Lung (tissue), 4 donors: ENCODE measurements around a stretch of chr20.

DNA sequence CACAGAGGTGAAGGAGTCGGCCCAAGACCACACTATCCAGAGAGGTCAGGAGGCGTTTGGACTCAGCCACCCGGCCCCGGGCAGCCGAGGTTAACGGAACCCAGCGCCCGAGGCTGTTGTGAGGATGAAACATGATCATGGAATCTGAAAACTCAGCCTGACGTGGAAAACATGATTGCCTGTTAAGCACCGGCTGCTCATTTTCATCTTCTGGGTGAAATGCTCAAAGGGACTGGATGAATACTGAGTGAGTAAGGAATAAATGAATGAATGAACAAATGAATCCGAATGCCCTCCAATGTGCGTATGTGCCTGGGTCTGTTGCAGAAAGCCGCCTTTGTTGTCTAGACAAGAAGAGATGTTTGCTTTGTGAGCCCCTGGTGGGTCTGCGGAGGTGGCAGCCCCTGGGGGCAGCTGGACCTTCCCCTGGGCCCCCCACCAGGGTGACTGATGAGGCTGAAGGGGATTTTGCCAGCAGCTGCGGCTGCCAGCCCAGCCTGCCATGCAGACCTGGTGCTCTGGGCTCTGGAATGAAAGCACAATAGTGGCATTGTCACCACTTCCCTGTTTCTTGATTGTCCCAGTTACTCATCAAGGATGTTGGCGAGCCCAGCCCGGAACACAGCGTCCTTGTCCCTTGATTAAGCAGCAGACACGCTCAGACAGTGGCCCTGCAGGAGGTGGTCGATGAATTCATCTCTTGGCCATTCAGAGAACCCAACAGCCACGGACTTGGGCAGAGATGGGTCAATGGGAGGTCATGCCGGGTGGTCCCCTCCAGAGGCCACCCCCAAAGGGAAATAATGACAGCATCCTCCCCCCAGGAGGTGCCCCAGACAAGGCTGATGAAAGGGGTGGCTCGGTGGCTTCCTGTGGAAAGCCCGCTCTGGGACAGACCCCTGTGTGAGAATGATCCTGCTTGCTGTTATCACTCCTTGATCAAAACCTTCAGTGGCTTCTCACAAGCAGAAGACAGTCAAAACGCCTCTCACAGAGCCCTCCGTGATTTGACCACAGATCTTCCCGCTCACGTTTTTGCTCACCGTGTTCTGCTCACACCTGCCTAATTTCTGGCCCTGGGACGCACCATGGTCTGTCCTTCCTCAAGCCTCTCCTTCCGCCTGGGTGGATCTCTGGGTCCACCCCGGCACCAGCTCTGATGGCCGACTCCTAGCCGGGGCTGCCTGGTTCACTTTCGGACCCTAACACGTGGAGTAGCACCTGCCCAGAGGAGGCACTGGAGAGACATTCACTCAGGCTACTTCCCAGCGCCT lies 133.1 kb upstream of the C20orf85 start:
- PRO-cap: no peak
- RAMPAGE, long total RNA: no peak
- RRBS: 86% methylated on average over 7 of the region's 37 CpGs

DNA sequence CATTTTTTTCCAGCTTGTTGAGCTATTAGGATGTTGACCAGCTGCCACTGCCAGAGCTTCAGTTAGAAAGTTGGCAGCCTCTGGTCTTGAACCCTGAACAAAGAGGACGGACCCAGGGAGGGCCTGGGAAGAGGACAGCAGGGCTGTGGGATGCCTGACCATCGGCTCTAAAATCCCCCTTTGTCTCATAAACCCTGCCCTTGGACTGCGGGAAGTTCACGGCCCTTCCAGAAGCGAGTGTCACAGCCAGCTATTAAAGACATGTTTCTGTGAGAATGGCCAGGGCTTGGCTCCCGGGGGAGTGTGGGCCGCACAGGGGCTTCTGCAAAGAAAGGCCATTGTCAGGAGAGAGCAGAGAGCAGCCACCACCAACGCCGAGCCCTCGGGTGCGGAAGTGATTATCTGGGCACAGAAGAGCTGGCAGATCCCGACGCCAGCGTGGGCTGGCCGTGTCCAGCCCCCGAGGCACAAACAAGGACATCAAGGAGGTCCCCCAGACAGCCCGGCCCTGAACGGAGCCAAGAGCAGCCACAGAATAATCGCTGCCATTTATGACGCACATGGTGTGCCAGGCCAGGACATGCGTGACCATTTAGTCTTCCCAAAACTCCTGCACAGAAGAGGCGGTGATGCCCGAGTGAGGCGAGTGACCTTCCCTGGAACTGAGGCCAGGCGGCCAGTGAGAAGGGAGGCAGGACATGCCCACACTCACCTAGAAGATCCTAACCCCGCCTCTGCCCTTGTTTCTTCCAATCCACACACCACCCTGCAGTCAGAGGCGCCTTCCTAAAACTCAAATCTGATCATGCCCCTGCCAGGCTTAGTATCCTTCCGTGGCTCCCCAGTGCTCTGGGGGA lies 111.0 kb upstream of the C20orf85 start:
- PRO-cap: no peak
- RAMPAGE, long total RNA: no peak
- RRBS: no CpG with 5 or more reads among the region's 28 CpGs

GRCh38 chr20:58132925-58133512 lies 17.7 kb upstream of the C20orf85 start:
- PRO-cap: no peak
- RAMPAGE, long total RNA: no peak
- RRBS: no CpG with 5 or more reads among the region's 8 CpGs

- PRO-cap: no peak
- RAMPAGE, long total RNA: no peak
- RRBS: no CpG with 5 or more reads among the region's 1 CpG
Measured at GRCh38 chr20:58135209-58135527, 15.5 kb upstream of the C20orf85 start.

DNA sequence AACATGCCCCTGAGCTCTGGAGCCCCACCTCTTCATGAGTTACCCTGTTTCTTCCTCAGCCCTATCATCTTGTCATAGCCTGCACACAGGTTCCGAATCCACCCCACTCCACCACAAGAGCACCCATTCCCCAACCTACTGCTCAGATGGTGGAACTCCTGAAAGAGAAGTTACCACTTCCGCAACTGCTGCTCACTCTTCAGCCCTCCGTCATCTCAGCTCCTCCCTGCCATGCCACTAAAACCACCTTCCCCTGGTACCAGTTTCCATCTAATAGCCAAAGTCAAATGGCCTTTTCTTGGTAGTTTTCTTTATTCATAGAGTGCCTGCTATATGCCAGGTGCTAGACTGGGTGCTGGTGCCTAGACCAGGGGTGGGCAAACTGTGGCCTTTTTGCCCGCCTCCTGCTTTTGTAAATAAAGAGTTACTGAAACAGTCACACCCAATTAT lies 3.9 kb downstream of the RAB22A start:
- PRO-cap: no peak
- RAMPAGE, long total RNA: no peak
- RRBS: no CpG with 5 or more reads among the region's 4 CpGs

DNA sequence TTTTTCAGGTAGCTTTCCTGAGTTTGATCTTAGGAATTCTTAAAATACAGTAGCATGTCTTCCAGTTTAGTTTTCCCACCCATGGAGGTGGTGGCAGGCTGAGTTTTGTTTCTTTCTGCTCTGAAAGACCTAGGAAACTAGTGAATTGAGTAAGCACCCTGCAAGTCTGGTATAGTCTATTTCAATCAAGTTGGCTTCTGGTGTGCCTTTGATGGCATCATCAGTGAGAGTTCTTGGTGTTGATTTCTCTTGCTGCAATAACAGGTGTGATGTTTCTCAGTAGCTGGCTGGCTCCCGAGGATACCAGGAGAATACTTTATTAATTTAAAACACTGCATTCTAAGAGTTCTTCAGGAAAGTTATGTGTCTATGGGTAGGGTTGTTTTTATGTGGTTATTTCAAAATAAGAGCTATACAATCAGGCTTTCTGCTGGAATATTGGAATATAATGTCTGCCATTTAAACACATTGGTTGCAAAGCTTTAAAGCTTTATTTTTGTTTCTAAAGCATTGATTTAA lies 19.0 kb downstream of the VAPB start:
- PRO-cap: no peak
- RAMPAGE, long total RNA: no peak
- RRBS: no CpG with 5 or more reads among the region's 1 CpG

DNA sequence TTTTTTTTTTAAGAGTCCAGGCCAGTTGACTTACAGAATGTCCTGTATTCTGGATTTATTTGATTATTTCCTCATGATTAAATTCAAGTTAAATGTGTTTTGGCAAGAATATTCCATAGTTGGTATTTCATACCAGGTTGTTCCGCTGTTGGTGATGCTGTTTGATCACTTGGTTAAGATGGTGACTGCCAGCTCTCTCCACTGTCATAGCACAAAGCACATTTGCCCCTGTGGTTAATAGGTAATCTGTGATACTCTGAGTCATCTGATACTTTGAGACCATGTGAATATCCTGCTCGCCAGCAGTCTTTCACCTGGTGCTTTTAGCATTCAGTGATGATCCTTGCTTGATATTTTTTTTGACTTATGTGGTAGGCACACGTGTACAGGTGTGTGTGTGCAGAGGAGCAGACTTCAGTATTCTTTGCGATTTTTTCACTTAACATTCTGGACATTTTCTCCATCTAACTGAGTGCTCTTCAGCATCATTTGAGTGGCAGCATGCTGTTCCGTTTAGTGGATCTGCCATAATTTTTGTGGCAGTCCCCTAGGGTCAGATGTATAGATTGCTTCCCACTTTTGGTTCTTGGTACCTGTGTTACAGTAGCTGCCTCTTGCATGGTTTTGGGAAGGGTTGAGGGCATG lies 48.4 kb downstream of the VAPB start:
- PRO-cap: no peak
- RAMPAGE, long total RNA: no peak
- RRBS: no CpG with 5 or more reads among the region's 5 CpGs

DNA sequence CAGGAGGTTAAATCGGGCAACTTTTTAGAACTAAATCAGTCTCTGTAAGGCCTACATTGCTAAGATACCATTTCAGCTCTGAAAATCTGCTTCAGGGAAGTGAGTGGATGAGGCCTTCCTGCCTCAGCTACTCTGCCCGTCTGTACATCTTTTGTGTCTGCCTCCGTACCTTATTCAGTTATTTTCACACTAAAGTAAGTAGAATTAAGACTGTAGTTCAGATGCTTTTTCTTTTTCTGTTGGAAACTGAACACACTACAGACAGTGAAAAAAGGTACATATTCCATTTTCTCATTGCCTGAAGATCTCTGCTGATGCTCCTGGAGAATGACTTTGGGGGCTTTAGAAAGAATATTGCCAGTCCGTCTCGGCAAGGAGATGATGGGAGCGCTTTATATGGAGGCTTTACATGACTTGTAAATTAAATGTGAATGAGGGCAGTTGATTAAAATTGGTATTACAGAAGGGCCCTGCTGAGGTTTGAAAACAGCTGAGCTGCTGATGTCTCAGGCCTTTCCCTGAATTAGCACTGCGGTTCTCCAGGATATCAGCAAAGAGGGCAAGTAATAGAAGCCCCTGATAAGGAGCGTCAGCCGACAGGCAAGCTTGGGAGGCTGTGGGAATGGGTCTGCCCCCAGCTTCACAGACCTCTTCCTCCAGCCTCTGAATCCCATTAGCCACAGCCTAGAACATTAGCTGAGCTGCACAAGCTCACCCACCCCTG lies 59.6 kb downstream of the VAPB start:
- PRO-cap: no peak
- RAMPAGE, long total RNA: no peak
- RRBS: no CpG with 5 or more reads among the region's 9 CpGs

DNA sequence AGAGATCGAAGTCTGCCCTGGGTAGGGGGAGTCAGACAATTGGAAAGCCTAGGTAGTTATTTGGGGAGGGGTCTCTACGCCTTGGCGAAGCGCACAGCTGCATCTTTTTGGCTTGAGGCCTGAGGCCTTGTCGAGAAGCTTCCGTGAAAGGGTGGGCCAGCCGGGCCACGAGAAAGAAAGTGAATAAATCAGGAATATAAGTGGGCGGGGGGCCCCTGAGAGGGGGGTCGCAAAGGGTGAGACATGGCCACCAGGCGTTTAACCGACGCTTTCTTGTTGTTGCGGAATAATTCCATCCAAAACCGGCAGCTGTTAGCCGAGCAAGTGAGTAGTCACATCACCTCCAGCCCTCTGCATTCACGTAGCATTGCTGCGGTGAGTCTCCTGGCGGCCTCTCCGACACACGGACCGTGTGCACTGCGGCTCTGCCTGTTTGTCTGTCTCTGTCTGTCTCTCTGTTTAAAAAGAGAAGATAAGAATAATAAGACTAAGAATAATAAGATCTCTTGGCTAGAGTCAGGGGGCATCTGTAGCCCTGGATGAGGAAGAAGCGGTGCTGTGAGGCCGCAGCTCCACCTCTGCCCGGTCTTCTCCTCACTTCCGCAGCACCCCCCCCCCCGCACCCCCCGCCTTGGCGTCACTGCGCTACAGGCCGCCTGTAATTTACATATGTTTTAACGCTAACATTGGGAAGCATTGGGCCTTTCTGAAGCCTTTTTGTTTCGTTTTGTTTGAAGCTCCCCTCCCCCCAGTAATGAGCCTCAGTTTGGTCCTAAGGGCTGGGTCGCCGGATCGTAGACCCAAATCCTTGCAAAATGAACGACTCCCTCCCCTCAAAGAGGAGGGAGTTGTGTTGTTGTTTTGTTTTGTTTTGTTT lies 919 bp downstream of the STX16 start:
- PRO-cap: unidirectional peak, minus-strand start at position 595 of the sequence
- RAMPAGE, long total RNA: no peak
- RRBS: no CpG with 5 or more reads among the region's 38 CpGs

DNA sequence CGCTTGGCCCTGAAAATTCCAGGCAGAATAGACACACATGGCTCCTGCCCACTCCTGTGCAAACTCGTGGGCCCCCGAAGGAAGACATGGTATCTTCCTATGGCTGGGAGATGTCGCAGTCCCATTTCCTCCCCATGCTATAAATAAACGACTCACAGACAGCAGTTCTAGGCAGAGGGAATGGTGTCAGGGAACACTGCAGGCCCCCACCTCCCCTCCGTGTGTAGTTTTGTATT lies 29.6 kb downstream of the NPEPL1 start:
- PRO-cap: no peak
- RAMPAGE, long total RNA: no peak
- RRBS: no CpG with 5 or more reads among the region's 6 CpGs

- PRO-cap: no peak
- RAMPAGE, long total RNA: no peak
- RRBS: no CpG with 5 or more reads among the region's 24 CpGs
Measured at GRCh38 chr20:58853666-58854125, 37.5 kb upstream of the GNAS start.

DNA sequence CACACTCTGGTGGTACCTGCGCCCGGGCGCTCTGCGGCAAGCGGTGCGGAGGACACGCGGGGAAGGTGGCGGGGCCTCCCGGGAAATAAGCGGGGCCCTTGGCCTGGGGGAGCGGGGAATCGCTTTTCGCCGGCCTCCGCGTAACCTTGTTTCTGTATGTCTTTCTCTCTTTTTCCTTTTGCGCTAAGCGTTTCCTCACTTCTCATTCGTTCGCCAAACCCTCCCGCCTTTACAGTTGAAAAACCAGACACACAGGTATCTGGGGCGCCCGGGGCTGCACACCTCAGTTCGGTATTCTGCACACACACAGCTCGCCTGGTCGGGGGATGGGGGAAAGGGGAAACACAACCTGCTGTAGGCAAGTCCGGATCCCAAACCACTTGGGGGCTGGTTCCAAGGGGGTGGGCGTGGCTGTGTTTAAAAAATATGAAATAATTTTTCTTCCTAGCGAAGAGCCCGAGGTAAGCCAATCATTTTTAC lies 35.2 kb upstream of the GNAS start:
- PRO-cap: no peak
- RAMPAGE, long total RNA: no peak
- RRBS: 31% methylated on average over 17 of the region's 31 CpGs

GRCh38 chr20:58893479-58894522 lies 2.6 kb downstream of the GNAS start:
- PRO-cap: no peak
- RAMPAGE, long total RNA: no peak
- RRBS: no CpG with 5 or more reads among the region's 7 CpGs

GRCh38 chr20:58990743-58991495 lies 9.9 kb downstream of the NELFCD start:
- PRO-cap: no peak
- RAMPAGE, long total RNA: no peak
- RRBS: no CpG with 5 or more reads among the region's 15 CpGs

DNA sequence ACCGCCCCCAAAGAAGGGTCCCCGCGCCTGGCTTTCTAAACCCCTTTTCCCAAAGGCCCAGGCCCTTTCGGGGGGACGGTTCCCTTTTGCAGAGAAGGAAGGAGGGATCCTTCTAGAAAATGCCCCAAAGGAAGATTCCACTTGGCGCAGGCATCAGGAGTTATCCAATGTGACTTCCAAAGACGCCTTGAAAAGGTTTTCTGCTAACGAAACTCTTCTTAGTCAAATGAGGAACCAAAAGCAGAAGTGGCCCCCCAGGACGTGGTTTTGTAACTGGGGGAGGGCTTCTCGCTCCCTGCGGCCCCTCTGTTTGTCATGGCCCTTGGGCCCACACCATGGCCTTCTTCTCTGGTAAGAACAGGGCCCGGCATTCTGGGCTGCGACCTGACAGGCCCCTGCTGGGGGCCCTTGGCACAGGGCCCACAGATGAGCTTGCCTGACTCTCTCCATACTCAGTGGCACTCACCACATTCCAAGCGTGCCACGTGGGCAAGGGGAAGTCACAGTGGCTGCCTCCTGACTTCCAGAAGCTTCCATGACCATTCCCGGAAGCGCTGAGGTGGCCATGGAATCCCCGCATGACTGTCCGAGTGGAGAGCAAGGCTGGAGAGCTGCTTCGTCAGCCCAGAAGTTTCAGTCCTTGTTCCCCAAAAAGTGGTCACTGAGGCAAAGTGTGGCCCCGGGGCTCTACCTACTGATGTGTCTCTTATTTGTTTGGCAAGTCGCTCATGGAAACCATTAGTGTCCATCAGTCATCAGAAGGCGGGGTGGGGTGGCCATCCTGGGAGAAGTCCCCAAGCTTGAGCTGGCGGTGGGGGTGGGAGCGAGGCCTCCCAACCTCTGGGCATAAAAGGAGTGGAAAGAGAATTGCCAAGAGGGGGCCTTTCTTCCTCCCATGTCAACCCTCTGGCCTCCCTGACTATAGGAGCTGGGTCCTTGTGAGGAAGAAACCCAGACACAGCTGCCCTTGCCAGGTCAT lies 891 bp upstream of the CTSZ start:
- PRO-cap: no peak
- RAMPAGE, long total RNA: no peak
- RRBS: 78% methylated on average over 3 of the region's 25 CpGs

DNA sequence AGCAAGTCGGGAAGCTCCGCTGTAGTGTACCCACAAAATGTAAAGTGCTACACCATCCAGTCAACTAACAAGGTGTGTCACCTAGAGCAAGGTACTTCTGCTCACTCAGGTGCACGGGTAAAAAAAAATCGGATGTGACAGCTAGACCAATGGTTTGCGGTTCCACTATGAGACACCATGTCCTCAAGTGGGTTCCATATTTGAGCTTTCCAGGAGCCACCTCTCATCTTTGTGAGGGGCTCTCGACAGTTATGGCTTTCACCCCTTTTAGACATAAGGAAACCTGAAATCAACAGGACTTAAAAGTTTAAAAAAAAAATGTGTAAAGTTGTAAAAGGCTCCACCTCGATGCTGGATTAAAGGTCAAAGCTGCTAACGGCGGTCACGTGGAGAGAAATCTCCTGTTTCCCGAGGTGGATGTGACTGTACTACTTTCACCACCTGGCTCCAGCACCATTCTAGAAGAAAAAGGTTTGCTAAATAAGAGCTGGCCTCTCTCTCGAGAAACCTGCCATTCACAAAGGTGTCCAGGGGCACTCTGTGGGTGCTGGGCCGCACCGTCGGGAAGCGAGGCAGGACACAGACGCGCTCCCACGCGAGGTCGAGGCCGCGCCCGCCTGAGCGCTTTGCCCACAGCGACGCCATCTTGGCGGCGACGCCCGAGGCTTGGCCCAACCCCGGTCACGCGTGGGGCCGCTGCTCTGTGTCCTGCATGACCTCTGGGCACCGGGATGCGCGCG lies 527 bp downstream of the ATP5F1E start:
- PRO-cap: no peak
- RAMPAGE, long total RNA: no peak
- RRBS: 2% methylated on average over 5 of the region's 39 CpGs

GRCh38 chr20:59160745-59160976 lies 3.0 kb upstream of the ZNF831 start:
- PRO-cap: no peak
- RAMPAGE, long total RNA: no peak
- RRBS: no CpG with 5 or more reads among the region's 3 CpGs

DNA sequence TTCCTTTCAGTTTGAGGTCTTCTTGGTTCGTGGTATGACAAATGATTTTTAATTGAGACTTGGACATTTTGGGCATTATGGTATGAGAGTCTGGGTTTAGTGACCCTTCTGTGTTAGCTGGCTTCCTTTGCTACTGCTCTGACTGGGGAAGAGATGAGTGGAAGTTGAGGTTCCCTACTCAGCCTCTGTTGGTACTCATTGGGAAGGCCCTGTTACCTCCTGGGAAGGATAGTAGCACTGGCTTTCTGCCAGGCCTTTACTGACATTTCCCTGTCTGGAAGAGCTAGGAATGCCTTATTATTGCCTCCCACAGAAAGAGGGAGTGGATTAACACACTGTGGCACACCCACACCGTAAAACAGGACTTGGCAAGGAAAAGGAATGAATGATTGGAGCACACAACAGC lies 12.1 kb downstream of the ZNF831 start:
- PRO-cap: no peak
- RAMPAGE, long total RNA: no peak
- RRBS: no CpG with 5 or more reads among the region's 2 CpGs

DNA sequence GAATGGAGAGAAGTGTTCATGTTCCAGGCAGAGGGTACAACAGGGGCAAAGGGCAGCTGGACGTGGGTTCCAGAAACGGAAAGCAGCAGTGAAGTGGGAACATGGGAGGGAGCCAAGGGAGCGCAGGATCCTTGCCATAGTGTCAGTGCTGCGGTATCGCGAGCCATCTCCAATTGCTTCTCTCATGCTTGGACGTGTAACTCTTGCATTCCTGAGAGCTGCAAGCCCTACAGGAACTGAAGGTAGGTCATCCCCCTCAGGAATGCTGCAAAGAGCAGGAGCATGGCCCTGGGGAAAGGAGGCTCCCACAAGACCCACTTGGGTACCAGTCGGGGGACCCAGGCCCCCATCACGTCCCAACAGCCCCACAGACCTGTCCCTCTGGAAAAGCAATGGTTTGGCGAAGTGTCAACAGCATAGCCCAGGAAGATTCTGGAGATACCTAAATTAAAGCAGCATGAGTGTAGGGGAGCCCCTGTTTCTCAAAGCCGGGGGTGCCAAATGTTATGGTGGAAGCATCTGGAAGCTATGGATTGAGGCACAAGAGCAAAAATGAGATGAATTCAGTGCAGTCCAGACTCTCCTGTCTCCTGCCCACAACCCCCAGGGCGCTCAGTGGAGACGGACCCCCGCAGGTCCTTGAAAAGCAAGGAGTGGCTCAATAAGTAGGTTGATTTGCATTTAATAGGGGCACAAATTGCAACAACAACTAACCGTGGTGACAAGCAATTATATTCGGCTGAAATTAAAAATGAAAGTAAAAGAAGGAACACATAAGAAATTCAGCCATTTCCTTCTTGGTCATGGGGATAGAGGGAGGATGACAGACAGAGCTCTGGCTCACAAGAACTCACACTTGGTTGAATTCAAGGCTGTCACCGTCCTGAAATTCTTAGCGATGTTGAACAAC lies 128.6 kb downstream of the EDN3 start:
- PRO-cap: no peak
- RAMPAGE, long total RNA: no peak
- RRBS: no CpG with 5 or more reads among the region's 18 CpGs

- PRO-cap: no peak
- RAMPAGE, long total RNA: no peak
- RRBS: 80% methylated on average over 2 of the region's 11 CpGs
Measured at GRCh38 chr20:59586022-59586614, 18.2 kb upstream of the PHACTR3 start.